Occipital lobe (tissue), 2 donors: ENCODE measurements around the gene UMODL1.

- RAMPAGE, long total RNA = no peak
These were observed 42.6 kb downstream of the PRDM15 start for GRCh38 chr21:41836382-41837110.

DNA sequence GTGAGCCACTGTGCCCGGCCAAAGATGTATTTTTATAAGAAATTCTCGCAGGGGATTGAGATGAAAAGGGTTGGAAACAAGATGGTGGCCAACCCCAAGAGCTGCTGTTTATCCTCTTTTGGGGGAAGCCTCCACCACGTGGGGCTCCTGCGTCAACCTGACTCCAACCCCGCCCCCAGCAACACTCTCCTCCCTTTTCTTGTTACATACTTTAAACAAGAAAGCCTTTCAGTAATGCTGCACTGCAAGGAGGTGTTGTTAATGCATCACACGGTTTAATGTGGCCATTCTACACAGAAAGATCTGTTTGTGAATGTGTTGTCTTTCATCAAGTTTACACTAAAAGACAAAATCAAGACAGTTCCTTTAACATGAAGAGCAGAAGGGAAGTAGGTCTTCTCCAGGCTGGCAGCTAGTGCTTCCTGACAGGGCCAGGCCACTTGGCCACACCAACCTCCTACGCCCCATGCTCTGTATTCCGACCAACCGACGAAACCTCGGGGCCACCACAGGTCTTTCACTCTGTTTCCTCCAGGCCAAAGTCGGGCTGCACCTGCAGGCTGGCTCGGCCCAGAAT, 26.0 kb downstream of the C2CD2 start:
- RAMPAGE, long total RNA = no peak

DNA sequence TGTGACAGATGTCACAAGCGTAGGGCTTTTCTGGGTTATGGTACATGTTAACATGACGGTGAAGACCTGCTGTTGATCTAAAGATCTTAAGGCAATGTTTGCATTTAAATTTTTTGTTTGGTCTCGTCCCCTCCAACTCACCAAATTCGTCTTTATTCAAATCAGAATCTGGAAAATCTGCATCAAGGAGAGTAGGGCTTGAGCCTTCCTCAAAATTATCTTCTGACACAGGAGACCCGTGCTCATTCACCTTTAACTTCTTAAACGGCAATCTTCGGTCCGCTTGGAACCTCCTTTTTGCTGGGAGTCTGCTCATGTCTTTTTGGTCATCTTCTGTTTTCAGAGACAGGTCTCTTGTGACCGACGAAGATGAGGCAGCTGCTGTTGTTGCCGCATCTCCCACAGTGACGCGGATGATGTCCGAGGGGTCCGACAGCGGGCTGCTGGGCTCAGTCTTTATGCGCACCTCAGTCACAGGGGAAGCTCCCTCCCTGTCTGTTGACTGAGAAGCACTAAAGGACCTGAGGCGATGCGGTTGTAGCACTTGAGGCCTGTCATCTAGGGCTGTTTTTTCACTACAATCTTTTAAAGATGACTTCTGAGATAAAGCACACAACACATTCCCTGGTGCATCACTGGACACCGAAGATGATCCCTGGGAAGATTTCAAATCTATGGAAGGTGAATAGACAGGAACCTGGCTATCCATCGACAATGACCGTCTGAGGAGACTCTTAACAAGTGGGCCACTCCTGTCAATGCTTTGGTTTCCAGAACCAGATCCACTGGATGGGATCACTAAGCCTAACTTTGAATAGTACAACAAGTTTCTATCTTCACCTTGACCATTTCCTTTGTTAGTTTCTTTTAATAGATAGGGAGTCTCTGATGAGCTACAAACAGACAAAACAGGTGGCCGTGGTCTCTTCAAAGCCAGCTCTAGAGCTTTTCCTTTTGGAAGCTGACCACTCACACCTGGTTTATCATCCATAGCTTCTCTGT, 17.5 kb downstream of the ZBTB21 start:
- RAMPAGE, long total RNA = no peak

- RAMPAGE, long total RNA = no peak
These were observed 8.7 kb upstream of the UMODL1 start for GRCh38 chr21:42062174-42063039.

- RAMPAGE, long total RNA = no peak
These were observed at the start of gene UMODL1 for GRCh38 chr21:42071085-42071469. UMODL1 (plus strand) TSS chr21:42071317.

GRCh38 chr21:42108268-42109224, 37.4 kb downstream of the UMODL1 start:
- RAMPAGE, long total RNA = no peak

DNA sequence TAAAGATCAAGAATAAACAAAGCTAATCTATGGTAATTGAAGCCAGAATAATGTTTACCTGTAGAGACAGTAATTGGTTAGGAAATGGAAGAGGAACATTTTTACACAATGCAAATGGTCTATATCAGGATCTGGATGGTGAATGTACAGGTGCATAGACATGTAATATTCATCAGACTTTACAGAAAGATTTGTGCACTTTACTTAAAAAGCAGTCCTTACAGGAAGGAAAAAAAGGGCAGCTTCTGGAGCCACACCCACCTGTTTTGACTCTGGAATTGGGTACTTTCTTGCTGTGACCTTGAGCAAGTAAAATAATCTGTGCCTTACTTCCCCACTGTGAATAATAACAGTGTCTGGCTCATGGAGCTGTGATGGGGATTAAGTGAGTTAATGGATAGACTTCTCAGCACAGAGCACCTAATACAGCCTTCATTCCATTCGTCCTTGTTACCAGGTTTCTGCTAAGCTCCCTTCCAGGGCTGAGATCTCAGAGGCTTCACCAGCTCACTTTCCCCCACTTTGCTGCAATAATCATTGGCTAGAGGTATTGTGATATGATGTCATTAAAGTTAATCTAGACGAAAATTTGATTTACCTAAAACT, 20.1 kb upstream of the ABCG1 start:
- RAMPAGE, long total RNA = no peak

GRCh38 chr21:42219624-42220097, 721 bp downstream of the ABCG1 start:
- RAMPAGE, long total RNA = no peak

GRCh38 chr21:42237663-42237946, 18.7 kb downstream of the ABCG1 start:
- RAMPAGE, long total RNA = no peak

DNA sequence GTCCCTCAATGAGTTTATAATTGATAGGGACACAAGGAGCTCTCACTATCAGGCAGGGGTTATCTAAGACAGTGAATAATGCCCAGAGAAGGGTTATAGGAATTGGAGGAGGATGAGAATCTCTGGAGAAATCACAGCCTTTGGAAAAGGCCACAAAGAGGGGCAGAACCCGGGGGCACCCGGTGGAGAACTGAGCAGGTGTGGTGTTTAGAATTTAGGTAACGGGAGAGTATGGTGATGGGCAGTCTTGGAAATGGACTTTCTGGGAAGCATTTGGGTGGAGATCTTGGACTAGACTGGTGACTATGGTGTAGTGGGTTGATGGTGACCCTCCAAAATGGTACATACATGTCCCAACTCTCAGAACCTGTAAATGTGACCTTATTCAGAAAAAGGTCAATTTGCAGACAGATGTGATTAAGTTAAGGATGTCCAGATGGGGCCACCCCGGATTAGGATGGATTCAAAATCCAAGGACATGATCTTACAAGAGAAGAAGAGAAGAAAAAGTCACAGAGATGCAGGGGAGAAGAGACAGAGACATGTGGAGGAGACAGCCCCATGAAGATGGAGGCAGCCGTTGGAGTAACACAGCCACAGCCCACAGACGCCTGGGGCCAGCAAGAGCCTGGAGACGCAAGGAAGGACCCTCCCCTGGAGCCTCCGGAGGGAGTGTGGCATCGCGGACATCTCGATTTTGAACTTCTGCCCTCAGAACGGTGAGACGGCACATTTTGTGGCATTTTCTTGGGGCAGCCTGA, 28.5 kb downstream of the ABCG1 start:
- RAMPAGE, long total RNA = no peak

GRCh38 chr21:42262803-42263338, 43.9 kb downstream of the ABCG1 start:
- RAMPAGE, long total RNA = no peak

DNA sequence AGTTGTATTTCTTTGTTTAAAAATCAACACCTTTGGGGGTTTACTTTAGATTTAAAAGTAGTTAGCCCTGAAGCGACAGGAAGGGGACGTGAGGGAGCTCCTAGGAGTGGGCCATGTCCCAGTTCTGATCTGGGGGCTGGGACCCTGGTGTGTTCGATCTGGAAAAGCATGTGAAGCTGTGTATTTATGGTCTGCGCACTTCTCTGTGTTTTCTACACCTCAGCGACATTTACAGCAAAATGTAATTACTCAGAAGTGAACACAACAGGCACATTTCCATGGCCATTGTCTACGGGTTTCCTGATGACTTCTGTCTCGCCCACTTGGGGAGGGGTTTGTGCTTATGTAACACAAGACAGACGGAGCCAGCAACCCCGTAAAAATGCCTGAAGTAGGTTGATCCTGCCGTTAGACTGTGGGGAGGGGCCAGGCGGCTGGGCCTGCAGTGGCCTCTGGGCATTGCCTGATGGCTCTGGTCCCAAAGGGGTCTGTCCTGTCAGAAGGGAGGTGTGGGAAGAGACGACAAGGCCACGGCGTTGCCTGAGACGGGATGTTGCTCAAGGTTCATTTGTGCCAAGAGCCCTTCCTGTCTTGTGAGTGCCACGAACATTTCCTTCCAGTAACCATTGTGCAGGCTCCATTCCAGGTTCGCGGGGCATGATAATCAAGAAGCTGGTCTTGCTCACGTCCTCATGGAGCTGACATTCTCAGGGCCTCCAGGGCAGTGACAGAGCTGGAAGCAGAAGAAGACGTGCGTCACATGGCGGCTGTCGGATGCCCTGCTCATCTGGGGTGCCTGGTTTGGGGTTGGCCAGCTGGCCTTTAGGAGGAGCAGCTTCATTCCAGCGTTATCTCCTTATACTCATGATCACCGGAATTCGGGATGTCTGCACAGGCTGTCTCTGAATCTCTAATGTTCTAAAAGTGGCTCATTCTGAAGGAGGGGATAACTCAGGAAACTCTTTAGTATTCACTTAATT, 44.7 kb downstream of the ABCG1 start:
- RAMPAGE, long total RNA = no peak

DNA sequence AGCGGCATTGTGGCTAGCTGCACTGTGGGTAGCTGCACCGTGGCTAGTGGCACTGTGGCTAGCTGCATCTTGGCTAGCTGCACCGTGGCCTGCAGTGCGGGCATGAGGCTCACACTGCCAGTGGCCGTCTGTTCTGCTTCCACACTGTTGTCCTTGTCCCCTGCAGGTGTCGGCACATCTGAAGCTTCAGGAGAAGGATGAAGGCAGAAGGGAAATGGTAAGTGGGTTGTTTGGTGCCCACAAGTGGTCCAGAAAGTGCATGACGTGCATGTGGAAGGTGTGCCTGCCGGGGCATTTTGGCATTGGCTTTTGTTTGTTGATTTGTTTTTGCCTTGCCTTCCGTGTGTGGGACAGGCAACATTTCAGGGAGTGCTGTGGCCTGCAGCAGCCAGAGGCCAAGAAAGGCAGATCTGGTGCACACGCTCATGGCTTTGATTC, 38.5 kb downstream of the TFF3 start:
- RAMPAGE, long total RNA = no peak

GRCh38 chr21:42279984-42280858, 35.0 kb downstream of the TFF3 start:
- RAMPAGE, long total RNA = no peak

GRCh38 chr21:42286509-42287304, 28.5 kb downstream of the TFF3 start:
- RAMPAGE, long total RNA = no peak

GRCh38 chr21:42309871-42310978, 5.0 kb downstream of the TFF3 start:
- RAMPAGE, long total RNA = no peak

DNA sequence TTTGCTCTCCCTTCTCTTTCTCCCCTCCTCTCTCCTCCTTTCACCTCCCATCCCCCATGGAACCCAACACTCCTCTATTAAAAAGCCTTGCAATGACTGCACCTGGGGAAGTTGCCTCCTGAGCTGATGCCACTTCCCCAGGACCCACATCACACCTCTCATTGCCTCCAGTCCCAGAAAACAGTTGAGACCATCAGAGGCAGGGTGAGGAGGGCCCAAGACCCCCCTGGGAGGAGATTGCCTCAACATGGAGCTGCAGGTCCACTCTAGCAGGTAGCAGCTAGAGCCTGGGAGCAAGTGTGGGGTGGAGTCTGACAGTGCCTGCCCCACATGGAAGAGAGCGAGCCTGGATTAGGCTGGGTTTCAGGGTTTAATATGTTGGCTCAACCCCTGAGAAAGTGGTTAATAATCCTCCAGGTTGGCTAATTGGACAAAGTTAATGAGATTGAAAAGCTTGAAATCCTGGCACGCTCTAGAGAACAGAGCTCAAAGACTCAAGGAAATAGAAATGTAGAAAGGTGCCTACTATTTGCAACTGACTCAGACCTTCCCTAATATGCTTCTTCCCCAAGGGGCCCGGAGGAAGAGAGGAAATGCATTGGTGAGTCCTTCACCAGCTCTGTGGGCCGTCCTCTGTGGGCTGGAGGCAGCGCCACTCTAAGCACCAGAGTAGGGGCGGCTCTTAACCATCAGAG, 34.2 kb downstream of the RSPH1 start:
- RAMPAGE, long total RNA = no peak

DNA sequence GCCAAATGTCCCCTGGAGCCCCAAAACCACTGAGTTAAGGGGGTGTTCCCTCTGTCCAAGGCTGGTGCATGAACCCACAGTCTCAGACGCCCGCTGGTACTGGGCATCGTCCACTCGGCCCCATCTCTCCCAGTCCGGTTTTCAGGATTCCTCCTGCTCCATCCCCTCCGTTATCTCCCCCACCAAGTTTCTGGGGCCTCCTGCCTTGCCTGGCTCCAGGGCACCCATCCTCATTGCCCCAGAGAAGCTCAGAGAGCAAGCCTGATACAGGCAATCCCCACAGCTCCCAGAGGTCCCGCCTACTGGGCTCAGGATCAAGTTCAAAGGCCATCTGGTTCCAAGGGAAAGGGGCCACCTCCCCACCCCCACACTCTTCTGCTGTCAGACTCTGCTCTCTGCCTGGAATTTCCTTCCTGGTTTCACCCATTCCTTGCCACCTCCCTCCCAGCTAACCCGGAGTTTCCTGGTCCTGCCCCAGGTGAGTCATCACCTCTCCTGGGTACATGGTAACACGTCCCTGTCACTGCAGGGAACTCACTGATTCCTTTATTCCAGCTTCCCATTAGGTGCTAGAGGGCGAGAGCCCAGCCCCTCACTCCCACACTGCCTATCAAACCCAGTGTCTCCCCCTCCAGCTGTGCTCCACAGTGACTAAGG, 22.0 kb downstream of the RSPH1 start:
- RAMPAGE, long total RNA = no peak

DNA sequence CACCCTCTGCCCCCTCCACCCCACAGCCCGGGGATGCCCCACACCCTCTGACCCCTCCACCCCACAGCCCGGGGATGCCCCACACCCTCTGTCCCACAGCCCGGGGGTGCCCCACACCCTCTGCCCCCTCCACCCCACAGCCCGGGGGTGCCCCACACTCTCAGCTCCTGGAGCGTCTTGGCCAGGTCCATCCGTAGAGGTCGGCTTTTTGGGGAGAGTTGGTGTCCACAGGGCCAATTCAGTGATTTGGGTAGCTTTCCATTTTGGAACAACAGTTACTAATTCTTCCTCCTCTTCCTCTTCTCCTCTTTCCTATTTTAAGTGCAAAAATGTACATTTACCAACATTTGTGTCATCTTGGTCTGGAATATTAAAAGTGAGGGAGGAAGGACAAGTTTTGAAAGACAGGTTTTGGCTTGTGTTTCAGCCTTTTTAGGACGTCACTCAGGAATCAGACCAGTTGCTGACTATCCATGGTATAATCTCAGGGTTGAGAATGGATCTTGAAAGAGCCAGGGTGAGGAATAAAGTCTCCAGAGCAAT, 18.8 kb downstream of the RSPH1 start:
- RAMPAGE, long total RNA = no peak

DNA sequence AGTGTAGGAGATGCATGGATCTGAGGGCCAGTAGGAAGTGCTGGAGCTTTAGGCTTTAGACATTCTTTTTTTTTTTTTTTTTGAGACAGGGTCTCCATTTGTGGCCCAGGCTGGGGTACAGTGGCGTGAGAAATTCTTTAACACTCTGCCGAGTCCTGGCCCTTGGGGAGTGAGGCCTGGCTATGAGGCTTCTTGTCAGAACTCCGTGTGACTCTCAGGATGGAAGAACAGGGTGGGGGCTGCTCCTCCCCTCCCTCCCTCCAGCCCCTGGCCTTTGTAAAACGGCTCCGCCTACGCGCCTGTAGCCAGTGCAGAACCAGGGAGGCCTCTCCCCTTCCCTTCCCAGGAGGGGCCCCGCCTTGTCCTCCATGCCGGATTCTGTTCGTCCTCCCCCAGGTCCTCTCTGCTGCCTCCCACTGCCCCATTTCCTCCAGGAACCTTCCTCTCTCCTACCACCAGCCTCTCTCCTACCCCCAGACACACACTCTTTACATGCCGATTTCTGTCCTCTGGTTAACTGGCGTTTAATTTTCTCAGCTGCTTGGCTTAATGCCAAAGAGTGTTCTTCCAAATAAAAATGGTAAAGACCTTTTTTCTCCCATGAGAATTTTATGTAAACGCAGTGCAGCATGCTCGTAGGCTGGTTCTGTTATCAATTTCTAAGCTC, 21.0 kb downstream of the PDE9A start:
- RAMPAGE, long total RNA = no peak